Endometrial microvascular endothelial cells (primary cell): Measurements from ENCODE around the gene KIN.

DNA sequence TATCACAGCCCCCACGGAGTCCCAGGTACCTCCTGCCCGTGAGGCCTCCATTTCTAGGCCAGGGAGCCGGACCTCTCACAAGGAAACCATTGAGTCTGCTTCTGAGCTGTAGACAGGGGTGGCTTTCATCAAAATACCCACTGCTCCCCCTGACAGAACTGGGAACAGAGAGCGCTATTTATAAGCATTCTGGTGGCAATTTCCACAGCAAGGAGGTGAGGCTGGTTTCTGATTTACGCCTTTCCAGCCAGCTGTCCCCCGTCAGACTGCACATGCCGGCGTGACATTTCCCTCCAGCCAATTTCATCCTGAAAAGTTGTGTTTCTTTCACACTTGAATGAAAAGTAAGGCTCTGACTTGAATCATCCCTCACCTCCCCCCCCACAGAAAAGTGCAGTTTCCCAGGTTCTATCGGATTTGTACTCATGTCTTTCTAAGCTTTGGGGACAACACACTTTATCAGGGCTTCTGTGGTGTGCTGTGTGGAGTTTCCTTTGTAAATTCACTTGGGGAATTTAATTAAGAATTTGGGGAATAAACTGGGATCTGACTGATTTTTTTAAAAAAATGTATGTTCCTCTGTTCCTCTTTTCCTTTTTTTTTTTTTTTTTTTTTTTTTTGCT, 407.6 kb upstream of the PRKCQ start:
- RAMPAGE, long total RNA: no peak

- RAMPAGE, long total RNA: no peak
These were observed 224.3 kb downstream of the SFMBT2 start for GRCh38 chr10:7186416-7187090.

- RAMPAGE, long total RNA: no peak
These were observed 64.7 kb upstream of the SFMBT2 start for GRCh38 chr10:7475499-7475881.

- RAMPAGE, long total RNA: no peak
These were observed 73.6 kb upstream of the SFMBT2 start for GRCh38 chr10:7484306-7484885.

GRCh38 chr10:7667932-7668208, 1.1 kb upstream of the ITIH5 start:
- RAMPAGE, long total RNA: no peak

DNA sequence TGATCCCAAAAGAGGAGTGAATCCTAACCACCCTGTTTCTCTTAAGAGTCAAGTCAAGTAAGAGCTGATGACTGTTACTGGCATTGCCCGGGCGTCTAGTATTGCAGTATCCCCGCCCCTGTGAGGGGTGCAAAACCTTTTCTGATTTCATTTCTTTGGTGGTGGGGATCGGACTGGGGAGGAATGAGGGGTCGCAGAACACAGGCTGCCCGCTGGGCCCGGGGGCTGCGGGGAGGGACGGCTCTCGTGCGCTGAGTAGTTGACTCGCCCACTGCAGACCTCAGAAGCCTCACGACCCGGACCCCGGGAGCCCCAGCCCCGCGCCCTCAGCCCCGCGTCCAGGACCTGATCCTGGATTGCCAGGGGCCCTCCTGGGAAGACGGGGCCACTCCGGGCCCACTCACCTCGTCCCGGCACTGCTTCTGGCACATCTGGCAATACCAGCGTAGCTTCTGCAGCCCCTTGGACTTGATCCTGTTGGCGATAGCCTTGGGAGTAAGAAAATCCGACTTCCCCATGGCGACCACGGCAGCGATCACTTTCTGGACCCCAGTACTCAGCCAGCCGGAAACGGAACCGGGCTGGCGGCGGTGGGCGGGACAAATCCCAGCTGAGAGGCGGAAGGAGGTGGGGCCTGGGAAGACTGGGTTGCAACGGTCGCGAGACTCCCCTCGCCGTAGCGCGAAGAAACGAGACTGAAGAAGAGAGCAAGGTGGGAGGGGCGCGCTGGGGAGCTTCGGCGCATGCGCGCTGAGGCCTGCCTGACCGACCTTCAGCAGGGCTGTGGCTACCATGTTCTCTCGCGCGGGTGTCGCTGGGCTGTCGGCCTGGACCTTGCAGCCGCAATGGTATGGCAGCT, at the start of gene KIN:
Gene KIN, minus strand, starts transcription at position 578 of the 859 bp plus-strand sequence.
- RAMPAGE, long total RNA: start-site peak on the minus strand centred at position 561 of the sequence, 20 bp wide, 83 and 85 reads in 2 replicates; start-site peak on the plus strand centred at position 757 of the sequence, 84 bp wide, 3,905 and 3,855 reads in 2 replicates

- RAMPAGE, long total RNA: no peak
These were observed 9.3 kb upstream of the GATA3 start for GRCh38 chr10:8044850-8045962.

DNA sequence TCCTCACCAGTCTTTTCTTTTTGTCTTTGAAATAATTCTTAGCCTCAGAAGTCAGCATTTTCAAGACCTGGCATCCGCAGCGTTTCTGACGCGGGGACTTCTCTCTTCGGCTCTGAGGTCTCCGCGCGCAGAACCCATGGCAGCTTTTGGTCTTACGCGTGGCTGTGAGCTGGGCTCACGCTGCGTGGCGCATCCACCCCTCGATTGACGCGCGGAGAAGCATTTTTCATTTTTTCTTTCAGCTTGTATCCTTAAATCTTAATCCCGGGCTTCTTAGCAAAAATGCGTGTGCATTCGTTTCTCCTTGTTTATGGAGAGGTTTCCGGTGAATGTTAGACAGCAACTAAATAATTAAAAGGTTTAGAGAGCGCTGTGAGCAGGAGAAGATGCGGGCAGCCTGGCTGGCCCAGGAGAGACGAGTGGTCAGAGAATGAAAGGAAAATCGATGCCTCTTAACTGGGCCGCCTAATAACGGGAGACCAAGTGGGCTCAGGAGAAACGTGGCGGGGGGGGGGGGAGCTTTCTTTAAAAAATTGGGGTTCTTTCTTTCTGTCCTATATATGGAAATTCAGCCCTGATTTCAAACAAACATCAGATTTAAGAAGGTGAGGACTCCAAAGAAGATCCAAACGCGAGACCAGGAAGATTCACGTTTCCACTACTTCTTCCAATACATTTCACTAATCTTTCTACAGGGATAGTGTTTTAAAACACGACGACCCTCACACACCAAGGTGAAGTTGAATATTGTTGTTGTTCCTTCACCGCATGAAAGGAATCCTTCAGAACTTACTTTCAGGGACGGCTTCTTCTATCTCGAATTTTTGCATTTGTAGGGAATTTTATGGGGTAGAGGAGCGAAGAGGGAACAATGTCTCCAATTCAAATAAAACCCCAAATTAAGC, 1.8 kb upstream of the GATA3 start:
- RAMPAGE, long total RNA: no peak

- RAMPAGE, long total RNA: no peak
These were observed 668 bp upstream of the GATA3 start for GRCh38 chr10:8053518-8054521.

- RAMPAGE, long total RNA: no peak
These were observed 561.7 kb downstream of the GATA3 start for GRCh38 chr10:8616120-8616745.

DNA sequence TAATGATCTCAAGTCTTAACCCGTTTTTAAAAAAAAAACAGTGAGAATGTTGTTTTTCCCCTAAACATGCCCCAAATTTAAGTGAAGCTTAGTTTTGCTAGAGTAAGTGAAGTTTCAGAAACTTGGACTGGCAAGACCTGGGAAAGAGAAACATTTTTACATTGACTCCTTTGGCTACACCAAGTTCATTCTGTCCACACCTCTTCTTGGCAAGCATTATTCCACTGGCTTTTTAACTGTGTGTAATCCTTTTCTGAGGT, 216.7 kb upstream of the CELF2 start:
- RAMPAGE, long total RNA: no peak

DNA sequence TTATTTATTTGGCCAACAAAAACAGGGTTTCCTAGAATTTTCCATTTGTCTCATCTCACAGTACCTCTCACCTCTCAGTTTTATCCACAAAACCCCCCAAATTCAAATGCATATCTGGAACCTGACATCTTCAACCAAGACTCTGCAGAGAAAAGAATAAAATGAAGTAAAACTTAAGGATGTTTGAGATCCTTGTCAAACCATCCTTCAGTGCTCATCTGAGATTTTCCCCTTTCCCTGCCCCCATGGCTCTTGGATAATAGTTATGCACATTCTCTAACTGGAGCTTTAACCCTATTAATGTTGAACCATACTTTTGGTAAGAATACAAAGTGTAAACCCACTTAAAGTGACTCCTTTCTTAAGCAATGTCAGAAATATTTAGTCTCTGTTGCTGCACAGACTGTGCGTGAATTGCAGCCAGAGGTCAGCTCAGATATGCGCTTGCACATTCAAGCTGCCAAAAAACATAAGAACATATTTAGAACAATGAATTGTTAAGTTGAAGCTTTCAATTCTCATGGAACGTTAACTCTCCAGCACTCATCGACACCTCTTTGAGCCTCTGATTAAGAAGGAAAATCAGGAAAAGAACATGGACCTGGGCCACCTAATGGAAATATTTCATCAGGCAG, 193.2 kb upstream of the CELF2 start:
- RAMPAGE, long total RNA: no peak

DNA sequence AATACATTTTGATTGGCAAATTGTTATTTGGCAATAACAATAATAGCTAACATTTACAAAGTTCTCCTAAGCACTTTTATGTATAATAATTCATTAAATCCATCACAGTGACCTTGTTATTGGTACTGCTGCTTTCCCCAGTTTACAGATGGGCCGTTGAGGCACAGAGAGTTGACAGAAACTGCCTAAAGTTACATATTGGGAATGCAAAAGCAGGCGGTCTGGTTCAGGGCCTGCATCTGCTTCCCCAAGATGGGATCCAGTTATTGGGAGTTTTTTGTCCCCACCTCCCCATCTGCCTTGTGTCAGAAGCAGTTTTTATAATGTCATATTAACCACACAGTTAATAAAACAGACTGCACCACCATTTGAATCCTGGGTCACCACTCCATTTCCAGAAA, 67.8 kb downstream of the CELF2 start:
- RAMPAGE, long total RNA: no peak

DNA sequence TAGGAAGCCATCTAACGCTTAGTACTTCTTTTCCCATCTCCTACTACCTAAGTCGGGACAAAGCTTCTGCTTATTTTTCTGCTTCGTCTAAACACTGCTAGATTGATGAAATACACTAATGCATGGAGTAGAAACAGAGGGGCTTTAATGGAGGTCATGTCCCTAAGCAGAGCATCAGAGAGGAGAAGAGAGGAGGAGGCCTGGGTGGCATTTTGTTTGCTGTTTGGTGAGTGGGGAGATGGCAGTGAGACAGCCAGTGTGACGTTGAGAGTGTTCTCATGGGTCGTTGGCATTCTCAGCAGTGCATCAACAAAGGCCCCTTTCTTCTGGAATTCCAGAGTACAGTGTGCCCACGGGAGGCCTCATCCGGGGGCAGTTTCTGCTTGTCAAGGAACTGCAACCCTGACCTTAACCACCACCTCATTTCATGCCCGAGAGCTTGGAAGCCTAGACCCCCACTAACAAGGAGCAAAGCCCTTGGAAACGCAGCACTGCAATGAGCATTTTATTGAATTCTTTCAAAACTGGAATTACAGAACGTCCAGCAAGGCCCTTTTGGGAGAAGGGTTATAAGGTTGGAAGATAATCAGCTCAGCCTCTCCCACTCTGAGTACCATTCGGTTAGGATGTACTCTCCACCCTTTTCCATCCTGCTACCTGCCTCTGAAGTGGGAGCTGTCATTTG, 92.9 kb downstream of the CELF2 start:
- RAMPAGE, long total RNA: no peak

DNA sequence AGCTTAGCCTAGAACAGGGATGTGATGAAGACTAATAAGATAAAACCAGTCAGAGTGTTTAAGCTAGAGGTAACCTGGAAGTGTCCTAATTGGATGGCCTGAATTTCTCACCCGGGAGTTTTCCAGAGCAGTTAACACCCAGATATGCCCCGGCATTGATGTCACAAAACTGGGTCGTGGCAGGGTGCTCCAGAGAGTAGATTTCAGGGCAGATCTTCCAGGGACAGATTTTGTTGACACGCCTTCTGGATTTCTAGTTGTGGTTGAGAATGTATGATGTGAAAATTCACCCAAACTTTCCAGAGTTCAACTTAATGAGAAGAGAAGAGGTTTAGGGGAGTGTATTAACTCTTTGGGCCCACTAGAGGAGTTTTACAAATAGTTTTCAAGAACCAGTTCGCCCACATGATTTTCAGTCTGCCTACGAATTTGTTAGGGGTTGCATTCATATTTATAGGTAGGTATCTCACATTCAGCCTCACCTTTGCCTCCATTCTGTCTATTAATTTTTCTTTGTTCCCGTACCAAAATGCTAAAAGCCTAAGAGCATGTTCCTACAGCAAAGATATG, 182.2 kb downstream of the CELF2 start:
- RAMPAGE, long total RNA: no peak

- RAMPAGE, long total RNA: no peak
These were observed 219.3 kb downstream of the CELF2 start for GRCh38 chr10:11236599-11237687.

DNA sequence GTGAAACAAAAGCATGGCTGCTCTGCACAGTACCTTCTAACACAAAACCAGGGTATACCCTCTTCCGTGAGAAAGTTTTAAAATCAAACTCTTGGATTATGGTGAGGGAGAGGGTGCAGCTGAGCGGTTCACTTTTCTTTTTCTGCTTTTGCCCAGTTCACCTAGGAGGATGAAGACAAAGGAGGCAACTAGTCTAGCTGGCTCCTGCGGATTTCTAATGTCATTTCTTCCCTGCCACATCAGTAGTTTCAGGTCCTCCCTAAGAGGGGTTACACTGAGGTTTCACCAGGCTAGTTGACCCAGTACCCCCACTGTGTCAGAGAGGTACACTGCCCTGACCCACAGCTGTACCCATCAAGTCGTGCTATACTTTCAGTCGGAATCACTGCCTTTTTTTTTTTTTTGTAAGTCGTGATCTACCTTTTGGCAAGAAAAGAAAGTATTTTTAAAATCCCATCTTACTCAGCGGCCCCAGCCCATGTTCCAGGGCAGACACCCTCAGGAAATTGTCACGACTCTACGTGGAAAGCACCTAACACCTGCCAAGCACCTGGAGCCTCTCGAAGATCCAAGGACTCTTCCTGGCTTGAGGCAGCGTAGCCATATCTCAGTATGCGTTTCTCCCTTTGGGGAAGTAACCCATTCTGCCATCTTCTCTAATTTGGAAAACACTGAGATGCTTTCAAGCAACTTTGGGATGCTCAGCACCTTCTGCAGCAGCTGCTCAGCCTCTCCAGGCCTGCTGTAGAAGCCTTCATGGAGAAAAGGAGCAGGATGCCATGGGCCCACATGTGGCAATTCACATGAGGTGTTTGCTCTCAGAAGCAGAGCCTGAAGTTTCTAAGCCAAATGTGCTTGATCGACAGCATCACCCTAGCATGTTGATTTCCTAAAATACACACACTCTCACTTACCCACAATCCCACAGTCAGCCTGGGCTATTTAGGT, 243.6 kb downstream of the CELF2 start:
- RAMPAGE, long total RNA: no peak

- RAMPAGE, long total RNA: no peak
These were observed 270.3 kb downstream of the CELF2 start for GRCh38 chr10:11288066-11288315.

DNA sequence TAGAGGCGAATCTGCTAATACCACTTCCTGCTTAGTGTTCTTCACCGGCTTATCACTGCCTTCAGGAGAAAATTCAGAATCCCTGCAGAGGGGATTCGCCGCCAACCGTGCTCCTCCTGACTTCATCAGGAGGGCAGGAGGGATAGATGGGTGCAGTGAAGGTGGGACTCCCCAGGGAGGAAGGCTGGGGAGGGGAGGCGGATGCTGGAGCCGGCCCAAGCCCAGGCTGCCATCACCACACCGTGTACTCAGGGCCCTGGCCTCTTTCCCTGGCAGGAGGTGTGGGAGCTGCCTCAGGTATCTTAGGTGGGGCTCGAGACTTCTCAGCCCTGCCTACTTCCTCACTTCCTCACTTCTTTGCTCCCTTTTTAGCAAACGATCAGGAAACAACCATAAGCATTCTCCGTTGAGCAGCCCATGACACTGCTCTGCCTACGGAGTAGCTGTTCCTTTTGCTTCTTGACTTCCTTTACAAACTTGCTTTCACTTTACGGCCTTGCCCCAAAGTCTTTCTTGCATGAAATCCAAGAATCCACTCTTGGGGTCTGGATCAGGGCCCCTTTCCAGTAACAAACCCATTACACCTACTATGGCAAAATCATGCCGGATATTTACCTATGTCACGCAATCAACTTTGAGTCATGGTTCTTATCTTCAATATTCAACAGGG, 243.3 kb downstream of the USP6NL start:
- RAMPAGE, long total RNA: no peak

GRCh38 chr10:11538817-11539983, 72.2 kb downstream of the USP6NL start:
- RAMPAGE, long total RNA: no peak